Vein endothelial cell (primary cell): ENCODE measurements around a stretch of chr6.

DNA sequence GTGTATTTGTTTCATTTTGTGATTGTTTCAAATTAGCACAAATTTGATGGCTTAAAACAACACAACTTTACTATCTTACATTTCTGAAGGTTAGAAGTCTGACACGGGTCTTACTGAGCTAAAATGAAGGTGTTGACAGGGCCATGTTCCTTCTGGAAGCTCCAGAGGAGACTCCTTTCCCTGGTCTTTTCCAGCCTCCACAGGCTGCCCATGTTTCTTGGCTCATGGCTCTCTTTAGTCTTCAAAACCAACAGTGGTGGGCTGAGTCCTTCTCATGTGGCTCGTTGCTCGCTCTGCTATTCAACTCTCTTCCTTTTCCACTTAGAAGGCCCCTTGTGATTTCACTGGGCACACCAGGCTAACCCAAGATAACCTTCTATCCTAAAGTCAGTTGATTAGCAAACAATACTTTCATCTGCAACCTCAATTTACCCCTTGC is 79.5 kb downstream of the UTRN start:
- CAGE, long polyA plus RNA: no peak

DNA sequence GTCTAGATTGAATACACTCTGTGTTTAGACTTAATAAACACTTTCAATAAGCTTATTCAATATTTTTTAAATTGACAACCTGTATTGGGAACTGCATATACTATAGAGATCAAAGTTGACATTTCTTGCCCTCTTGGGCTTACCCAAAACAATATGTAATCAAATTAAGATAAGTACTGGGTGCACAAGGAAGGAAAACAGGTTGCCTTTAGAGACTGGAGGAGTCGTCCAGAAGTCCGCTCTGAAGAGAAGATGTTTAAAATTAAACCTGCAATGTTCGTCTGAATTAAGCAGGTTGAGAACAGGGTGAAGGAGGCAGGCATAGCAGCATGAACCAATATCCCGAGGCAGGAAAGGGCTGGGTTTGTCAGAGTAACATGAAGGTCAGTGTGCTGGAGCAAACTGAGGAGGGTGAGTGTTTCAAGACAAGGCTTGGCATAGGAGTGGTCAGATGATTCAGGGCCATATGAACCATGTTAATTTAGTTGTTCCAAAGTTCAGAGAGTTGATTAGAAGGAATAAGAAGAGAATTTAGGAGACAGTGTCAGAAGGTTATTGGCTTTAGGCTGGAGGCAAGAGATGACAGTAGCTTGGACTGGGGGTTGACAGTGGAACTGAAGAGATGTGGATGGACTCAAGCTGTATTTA is 93.2 kb downstream of the UTRN start:
- CAGE, long polyA plus RNA: no peak

DNA sequence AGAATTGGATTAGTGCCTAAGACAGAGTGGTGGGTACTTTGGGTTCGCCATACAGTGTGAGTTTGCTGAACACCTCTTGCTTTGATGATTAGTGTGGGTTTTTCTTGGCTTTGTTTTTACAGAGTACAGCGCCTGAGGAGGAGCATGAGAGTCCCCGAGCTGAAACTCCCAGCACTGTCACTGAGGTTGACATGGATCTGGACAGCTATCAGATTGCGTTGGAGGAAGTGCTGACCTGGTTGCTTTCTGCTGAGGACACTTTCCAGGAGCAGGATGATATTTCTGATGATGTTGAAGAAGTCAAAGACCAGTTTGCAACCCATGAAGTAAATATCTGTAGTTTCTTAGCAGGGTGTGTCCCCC is 150.7 kb downstream of the UTRN start:
- CAGE, long polyA plus RNA: no peak

DNA sequence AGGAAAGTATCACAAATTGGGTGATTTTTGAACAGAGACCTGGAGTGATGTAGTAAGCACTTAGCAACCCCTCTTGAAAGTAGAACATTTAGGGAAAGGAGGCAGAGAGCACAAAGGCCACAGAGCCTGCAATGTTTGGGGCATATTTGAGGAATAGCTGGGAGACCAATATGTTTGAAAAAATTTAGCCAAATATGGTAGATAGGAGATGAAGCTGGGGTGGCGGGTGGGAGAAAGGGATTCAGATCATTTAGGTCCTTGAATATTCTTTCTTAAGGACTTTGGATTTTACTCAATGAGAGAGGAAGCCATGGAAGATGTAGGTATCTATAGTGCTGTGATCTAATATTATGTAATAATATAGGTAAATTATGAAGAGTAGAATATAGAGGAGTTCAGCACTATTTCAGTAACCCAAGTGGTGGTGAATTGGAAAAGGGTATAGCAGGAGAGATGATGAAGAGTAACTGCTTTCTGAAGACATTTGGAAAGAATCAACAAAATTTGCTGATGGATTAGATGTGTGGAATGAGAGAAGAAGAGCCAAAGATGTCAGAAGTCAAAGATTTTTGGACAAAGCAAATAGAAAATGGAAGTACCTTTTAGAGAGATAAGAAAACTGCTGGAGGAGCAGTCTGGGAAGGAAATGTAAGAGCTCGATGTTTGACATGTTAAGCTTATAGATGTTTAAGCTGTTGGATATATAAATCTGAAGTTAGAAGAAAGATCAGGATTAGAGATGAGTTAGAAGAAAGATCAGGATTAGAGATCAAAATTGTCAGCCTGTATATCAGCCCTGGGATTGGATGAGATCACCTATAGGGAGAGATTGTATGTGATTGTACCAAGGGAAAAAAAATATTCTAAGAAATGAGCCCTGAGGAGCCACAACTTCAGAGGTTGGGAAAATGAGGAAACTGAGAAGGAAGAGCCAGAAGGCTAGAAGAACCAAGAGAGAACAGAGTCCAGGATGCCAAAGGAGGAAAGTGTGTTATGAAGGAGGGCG is 417.8 kb downstream of the UTRN start:
- CAGE, long polyA plus RNA: no peak

GRCh38 chr6:145096871-145097467 is 638.4 kb downstream of the EPM2A start:
- CAGE, long polyA plus RNA: no peak

DNA sequence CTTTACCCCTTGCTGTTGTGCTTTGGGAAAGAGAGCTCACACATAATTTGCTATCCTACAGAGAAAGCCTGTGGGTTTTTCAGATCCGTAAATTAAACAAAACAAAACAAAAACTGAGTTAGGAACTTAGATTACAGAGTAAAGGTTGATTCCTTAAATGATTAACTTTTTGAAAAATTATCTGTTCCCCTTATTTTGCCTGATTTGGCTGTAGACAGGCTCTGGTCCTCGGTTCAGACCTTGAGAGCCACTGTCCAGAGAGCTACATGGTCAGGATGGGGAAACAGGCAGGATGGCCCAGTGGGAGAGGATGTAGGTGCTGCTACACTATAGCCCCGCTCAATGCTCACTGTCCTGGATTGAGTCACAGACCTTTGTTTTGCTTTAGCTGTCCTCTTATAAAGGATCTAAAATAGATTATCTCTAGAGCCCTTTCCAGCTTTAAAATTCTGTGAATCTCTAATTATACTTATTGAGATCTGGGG is 1.2 kb upstream of the FBXO30 start:
- CAGE, long polyA plus RNA: no peak

DNA sequence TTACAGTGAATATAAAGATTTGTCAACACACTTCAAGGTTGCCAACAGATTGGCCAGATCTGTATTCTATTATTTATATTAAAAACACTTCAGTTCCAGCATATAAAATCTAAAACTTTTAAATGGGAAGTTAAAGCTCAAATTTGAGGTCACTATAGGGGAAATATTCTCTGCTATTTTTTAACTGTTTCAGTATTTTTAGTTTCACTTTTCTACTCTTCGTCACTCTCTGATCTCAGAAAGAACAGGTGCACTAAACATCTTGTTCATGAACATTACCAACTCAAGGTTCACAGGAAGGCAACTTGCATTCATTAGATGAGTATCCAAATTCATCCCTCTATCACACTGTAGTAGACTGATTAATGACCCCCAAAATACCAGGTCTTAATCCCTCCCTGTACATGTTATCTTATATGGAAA is 52.4 kb upstream of the FBXO30 start:
- CAGE, long polyA plus RNA: no peak

DNA sequence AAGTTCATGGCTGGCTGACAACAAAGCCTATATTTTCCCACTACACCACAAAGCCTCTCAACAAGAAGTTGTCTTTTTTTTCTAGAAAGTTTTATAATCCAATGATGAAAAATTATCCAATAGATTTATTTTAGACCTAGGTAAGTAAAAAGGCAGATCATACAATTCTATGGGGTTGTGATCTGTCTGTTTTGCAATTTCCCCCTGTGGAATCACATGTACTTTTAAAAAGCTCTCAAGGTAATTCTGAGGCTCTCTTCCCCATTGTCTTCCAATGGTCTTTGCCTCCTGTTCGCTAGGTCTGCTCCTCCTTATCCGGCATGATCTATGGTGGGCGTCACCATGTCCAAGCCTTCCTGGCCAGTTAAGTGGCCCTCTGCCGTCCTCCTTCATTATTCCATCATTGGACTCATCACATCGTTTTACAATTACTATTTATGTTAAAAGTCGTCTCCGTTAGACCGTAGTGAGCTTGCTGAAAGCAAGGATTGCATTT is 2.4 kb upstream of the STXBP5 start:
- CAGE, long polyA plus RNA: no peak

DNA sequence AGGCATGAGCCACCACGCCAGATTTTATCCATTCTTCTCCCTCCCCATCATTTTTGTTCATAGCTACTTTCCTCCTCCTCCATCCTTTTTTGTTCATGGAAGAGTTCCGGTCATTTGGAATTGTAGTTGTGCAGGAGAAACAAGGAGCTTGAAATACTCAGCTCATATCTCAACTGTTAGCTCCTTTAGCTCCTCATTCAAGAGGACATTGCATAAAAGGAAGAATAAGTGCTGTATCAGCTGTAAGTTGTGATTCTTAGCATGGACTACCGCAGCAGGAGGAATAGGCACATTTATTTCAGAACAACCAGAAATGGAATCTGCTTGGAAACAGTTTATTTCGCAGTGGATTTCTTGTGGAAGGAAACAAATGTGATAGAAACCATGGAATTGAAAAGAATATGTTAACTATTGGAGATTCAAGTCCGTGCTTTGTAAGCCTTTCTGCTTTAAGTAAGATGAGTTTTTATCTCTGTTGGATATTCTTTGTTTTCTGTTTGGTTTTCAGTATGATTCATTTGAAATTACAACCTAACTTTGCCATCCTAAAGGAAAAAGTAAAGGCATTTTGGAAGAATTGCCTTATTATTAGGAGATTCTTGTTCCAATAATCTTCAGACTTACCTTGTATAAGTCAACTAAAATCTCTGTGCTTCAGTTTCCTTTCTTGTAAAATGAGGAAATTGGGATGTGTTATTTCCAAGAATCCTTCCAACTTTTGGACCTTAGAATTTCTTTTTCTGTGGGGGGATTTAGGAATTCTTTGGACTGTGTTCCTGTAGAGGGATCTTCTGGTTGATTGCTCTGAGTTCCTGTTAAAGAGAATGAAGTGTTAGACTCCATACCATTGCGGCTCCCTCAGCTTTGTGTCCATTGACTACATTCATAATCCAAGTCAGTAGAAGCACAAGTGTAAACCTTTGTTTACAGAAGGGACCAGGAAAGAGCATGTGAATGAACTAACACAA is 7.9 kb downstream of the STXBP5 start:
- CAGE, long polyA plus RNA: no peak

DNA sequence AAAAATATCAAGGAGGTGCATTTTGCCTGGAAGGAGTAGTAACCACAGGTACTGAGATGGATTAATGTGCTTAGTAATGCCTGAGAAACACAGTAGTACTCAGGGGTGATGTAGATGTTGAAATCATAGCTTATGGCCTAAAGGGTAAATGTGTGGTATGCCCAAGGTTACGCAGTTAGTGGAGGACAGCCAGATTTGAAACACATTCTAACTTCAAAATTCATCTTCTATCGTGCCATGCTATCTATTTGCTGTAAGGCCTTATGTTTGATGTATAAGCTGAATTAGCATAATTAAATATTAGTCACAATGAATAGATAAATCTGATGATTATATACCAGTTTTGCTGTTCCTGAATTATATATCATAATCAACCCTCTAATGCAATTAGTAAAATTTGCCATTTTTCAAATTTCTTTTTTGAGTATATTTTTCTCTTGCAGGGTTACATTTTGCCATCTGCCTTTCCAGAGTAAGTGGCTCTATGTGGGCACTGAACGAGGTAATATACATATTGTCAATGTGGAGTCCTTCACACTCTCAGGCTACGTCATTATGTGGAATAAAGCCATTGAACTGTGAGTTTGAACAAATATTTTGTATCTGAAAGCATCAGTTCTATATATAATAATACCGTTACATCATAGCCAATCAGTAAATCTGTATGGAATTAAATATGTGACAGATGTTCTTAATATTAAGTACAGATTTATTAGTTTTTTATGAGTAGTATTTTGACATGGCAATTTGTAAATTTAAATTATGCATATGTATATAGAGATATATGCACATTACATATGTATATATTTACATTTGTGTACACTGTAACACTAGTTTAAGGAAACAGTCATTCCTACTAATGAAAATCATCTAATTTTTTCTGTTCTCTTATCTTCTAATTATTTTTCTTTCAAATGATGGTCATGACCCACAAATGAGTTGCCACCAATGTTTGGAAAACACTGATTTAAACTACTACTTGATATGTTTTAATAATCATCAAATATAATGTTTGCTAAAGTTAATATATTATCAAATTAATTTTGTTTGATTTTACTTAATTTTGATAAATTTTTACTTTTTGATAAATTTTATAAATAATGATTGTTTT is 56.3 kb downstream of the STXBP5 start:
- CAGE, long polyA plus RNA: no peak

DNA sequence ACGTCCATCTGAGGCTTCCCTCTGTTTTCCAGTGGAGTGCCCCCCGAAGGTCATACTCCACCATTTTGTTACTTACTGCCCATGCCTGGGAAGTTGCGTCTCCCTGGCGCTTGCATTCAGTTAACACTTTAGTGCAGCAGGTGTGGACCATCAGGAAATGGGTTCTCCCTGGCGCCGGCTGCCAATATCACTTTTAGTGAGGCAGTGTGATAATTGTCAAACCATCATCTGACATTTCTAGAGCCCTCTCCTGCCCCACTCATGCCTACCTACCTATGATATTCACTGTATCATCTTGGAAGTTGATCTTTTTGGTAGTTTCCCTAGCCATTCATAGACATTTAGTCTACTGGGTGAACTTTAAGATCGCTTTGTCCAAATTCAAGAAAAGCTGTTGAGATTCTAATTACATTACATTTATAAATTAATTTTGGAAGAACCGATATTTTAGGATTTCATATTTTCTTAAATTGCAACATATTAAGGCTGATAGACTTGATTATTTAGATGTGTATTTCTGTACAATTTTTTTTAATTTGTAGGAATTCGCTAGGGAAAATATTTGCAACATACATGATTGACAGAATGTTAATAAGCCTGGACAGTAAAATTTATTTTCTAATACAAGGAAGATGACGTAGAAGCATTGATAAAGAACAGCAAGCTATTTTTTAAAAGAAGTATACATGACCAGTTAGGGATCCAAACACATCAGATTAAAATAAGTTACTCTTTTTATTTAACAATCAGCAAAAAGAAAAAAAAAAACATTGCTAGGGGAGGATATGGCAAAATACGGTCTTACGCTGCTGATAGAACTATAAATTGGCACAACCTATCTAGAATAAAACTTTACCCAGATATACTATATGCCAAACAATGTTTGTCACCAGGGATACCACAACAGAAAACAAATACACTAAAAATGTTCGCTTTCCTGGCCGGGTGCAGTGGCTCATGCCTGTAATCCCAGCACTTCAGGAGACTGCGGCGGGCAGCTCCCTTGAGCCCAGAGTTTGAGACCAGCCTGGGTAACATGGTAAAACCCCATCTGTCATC is 85.1 kb downstream of the STXBP5 start:
- CAGE, long polyA plus RNA: no peak

- CAGE, long polyA plus RNA: no peak
Measured at GRCh38 chr6:147297246-147298418, 93.4 kb downstream of the STXBP5 start.

GRCh38 chr6:147303983-147305167 is 100.2 kb downstream of the STXBP5 start:
- CAGE, long polyA plus RNA: no peak

GRCh38 chr6:147306355-147307442 is 102.5 kb downstream of the STXBP5 start:
- CAGE, long polyA plus RNA: no peak

- CAGE, long polyA plus RNA: no peak
Measured at GRCh38 chr6:147308418-147309218, 104.4 kb downstream of the STXBP5 start.

GRCh38 chr6:147315172-147315843 is 111.1 kb downstream of the STXBP5 start:
- CAGE, long polyA plus RNA: no peak

DNA sequence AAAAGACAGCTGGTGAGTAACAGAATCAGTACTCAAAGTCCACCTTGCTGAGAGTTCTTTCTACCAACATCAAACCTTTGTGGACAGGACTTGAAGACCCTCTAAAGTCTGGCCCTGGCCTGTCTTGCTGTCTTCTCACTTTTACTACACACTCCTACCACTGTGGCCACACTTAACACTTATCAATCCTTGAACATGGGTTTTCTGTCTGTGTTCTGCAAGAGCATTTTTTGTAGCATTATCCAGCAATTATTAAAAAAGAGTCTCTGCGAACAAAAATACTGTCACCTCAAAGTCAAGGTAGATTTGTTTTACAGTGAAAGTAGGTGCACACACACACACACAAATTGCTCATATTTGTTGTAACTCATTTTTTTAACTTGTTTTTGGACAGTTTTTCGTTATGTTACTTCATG is 119.6 kb downstream of the STXBP5 start:
- CAGE, long polyA plus RNA: no peak

DNA sequence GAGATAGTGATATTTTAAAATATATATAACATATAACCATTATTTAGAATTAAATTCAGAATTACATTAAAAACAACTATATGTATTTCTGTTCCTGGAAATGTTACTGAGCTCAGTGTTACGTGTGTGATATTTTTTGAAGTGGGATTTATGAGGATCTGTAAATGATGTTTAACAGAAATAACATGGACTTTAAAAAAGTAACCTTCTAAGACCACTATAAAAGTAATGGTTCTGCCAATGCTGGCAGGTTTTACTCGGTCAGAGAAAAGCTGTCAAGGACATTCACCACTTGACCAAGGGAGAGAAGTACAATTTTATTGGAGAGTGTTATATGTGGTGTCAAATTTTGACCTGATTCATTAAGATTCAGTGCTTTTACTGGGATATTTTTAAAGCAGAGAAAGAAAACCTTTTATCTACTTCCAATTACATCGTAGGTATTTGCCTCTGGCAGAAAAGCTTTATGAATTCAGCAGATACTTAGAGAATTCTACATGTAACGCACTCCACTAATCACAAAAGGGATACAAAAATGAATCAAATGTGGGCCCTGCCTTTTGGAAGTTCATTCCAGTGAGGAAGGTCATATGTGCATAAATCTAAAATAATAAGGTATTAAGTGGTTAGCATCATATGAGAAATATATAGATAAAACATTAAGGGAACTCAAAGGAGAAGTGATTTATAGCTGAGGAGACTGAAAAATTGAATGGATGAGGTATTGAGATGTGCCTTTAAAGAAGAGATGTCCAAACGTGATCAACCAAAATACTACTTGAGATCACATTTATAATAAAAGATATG is 133.7 kb downstream of the STXBP5 start:
- CAGE, long polyA plus RNA: no peak

- CAGE, long polyA plus RNA: no peak
Measured at GRCh38 chr6:147514925-147515264, 6.4 kb downstream of the SAMD5 start.

DNA sequence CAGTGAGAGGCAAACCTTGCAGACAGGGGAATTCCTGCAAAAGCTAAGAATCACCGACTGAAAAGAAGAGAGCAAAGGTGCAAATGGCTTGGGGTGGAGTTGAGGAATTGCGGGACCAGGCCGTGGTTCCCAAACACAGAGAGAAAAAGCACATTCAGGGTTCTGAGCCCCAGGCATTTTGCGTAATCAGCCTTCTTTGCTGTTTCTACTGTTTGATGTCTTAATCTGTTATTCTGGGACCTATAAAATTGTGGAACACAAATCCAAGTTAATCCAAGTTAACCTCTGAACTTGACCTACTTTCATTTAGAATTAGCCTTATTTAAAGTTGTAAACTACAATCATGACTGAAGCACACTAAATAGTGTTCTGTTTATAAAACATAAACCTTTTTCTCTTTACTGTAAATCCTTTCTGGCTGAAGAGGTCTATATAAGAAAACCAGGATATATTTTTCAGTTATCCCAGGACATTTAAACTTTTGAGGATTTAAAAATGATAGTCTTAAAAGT is 22.2 kb downstream of the SAMD5 start:
- CAGE, long polyA plus RNA: no peak